Cytotoxic T cell (primary cell): ENCODE measurements around the genes PTPRZ1, AASS, NDUFA5 and TMEM229A.

DNA sequence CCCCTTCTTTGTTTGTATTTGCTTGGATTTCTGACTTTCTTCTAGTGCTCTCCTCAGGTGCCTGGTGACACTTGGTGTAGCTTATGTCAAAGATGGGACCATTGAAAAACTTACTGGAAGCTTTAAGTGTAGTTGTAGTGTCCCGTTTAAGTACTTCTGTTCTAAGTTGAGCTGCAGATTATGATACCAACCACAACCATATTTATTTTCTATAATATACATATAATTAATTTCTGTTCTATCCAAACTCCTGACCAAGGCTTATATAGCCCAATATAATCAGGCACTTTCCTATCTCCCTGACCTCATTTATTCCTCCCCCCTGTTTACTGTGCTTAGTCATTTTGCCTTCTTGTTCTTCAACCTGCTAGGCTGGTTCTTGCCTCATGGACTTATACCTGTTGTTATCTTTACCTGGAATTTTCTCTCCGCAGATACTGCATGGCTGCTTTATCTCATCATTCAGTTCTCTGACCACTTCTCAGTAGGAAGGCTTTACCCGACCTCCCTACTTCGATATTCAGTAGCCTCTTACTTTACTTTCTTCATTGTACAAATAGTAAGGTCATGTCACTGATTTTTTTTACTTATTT lies 24.8 kb upstream of the FAM3C start:
- PRO-cap, 2 experiments, result no peak in any of the 2 experiments

DNA sequence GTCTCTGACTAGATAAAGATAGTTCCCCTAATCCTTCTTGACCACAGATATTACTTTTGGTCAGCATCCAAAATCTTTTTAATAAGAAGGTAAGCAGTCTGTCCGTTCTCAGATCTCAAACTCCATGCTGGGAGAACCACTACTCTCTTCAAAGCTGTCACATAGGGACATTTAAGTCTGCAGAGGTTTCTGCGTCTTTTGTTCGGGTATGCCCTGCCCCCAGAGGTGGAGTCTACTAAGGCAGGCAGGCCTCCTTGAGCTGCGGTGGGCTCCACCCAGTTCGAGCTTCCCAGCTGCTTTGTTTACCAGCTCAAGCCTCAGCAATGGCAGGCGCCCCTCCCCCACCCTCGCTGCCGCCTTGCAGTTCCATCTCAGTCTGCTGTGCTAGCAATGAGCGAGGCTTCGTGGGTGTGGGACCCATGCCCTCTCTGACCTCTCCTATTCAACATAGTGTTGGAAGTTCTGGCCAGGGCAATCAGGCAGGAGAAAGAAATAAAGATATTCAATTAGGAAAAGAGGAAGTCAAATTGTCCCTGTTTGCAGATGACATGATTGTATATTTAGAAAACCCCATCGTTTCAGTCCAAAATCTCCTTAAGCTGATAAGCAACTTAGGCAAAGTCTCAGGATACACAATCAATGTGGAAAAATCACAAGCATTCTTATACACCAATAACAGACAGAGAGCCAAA lies 42.4 kb upstream of the FAM3C start:
- PRO-cap, 2 experiments, result peak in 2 of 2 experiments; most common plus-strand start position 405 of the sequence (in 1); most common minus-strand start position 173 of the sequence (in 2)

DNA sequence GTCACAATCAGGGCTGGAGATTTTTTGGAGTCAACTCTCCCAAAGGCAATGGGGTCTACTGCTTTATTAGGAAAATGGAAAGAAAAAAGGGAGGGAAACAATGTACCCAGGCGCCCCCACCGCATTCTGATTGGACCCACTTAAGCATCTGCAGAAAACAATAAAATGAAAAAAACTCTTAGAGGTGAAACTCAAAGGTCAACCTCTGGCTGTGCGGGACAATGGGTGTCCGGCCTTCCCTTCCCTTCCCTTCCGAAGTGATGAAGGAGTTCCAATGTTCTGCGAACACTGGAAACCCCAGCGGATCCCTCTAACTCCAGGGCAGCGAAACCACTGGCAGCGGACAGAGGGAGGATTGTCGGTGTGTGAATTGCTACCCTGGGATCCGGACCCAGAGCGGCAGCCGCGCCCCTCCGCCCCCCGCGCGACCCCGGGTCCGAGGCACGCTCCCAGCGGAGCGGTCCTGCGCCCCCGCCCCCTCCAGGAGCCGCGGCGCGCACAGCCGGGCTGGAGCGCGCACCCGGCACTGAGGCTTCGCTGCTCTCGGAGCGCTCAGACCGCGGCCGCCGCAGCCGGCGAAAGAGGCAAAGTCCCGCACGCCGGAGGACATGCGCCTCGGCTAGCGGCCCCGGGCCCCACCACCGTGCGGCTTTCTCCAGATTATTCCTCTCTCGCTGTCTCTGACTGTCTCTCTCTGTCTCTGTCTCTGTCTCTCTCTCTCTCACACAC lies at the start of gene PTPRZ1:
Gene PTPRZ1 (plus strand): TSS at position 555 of the 729 bp plus-strand sequence.
- PRO-cap, 2 experiments, result no peak in any of the 2 experiments

DNA sequence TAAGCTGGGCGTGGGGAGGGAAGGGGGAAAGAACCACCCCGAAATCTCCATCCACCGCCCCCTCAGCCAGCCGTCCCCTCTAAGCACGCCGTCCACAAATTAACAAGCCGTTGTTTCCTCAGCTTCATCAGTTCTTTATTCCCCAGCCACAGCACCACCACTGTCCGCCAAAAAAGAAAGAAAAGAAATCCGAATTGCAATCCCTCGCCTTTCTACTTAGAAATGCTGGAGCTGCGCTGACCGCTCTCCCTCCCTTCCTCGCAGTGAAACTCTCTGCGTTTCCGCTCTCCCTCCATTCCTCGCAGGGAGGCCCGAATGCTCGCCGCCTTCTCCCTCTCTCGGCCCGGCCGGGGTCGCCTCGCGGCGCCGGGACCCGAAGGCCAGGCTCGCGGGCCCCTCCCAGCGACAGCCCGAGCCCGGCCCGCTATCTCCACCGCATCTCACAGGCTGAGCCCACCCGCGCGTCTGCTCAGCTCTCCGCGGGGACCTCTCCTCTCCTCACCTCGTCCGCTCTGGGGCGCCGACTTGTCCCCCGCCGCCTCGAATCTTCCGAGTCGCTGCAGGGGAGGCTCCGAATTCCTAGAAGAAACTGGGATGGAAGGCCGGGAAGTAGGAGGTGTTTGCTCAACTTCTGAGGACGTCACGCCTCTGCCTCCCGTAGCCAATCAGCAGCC lies at the start of gene AASS:
Gene AASS (minus strand): TSS at position 591 of the 674 bp plus-strand sequence.
- PRO-cap, 2 experiments, result peak in 2 of 2 experiments; most common plus-strand start position 295 of the sequence (in 2); most common minus-strand start position 591 of the sequence (in 2)

GRCh38 chr7:122284587-122285229 lies 19.8 kb downstream of the FEZF1 start:
- PRO-cap, 2 experiments, result no peak in any of the 2 experiments

DNA sequence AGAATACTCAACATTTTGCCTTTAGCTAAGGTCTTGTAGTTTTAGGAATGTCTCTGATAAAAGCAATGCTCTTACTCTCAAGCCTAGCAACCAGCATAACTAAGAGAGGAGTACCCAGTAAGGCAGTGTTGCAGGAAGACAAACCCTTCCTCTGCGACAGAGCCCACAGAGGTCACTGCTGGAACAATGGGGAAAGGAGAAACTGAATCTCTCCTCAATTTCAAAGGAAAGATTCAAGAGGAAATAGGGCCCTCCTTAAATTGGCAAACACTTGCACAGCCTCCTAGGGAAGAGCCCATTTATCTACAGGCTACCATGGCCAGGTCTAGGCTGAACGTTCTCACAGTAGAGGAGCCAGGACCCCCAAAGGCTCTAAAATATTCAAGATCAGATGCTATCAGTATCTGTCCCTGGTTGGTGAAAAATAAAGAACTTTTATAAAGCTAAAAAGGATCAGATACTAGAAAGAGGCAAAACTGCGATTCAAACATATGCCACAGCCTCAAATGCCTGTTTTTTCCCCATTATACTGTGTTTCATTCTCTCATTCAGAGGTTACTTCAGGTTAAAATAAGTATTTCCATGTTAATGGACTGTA lies 38.0 kb downstream of the CADPS2 start:
- PRO-cap, 2 experiments, result no peak in any of the 2 experiments

DNA sequence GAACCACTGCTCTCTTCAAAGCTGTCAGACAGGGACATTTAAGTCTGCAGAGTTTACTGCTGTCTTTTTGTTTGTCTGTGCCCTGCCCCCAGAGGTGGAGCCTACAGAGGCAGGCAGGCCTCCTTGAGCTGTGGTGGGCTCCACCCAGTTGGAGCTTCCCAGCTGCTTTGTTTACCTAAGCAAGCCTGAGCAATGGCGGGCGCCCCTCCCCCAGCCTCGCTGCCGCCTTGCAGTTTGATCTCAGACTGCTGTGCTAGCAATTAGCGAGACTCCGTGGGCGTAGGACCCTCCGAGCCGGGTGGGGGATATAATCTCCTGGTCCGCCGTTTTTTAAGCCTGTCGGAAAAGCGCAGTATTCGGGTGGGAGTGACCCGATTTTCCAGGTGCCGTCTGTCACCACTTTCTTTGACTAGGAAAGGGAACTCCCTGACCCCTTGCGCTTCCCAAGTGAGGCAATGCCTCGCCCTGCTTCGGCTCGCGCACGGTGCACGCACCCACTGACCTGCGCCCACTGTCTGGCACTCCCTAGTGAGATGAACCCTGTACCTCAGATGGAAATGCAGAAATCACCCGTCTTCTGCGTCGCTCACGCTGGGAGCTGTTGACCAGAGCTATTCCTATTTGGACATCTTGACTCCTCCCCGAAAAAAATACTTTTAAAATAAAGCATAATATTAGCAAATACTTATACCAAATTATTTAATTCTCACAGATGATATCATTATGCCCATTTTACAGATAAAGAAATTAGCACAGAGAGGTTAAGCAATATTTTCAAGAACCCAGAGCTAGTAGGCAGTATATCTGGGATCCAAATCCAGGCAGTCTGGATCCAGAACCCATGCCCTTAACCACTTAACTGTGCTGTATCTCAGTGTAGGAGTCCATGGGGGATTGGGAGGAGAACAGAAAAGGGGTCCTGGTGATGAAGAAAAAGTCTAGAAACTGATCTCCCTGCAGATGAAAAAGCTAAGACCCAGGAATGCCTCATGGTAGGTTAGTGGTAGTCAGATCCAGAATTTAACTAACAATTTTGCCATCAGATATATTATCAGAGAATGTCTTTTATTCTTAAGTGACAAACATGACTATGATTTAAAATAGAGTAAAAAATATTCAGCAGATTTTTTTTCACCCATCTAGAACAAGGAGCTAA lies 6.3 kb downstream of the IQUB start:
- PRO-cap, 2 experiments, result no peak in any of the 2 experiments

- PRO-cap, 2 experiments, result peak in 2 of 2 experiments; most common plus-strand start chr7:123557994 (in 1); most common minus-strand start chr7:123557804 (in 2)
Observed at GRCh38 chr7:123557650-123558594, at the start of gene NDUFA5. Gene NDUFA5 (minus strand): TSS chr7:123557818.

GRCh38 chr7:123643772-123644626 lies 11.7 kb upstream of the LMOD2 start:
- PRO-cap, 2 experiments, result no peak in any of the 2 experiments

DNA sequence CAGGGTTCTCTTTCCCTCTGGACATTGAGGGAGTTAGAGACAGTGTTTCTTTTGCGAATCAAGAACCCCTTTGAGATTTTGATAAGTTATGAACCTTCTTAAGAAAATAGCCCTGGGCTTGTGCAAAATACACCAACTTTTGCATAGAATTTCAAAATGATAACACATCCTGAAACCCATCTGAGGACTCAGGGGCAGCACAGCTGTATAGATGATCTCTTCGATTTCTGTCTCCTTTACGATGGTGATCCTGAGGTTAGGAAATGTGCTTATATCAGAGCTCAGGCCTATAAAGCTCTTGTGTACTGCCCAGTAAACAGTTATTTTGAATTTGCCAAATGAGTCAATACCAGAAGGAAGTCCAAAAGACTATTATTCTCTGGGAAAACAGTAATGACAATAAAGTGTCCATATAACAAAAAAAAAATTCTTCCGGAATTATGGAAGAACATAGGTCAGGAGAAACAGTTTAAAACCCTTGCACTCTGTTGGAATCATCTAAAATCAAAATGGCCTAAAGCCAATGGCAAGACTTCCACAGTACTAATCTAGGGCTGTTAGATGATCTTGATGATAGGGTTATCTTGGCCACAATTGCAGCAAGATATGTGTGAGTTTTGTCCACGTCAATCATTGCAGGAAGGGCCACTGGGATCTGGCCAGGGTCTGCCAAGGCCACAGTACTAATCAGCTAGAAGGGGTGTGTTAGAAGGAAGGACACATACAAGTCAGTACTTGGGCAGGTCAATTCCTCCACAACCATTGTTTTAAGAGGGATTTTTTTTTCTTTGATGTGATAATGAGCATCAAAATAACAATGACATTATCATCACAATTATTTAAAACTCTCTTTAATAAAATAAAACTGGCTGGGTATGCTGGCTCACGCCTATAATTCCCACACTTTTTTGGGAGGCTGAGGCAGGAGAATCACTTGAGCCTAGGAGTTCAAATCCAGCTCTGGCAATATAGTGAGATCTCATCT lies 1.4 kb downstream of the LMOD2 start:
- PRO-cap, 2 experiments, result no peak in any of the 2 experiments

- PRO-cap, 2 experiments, result no peak in any of the 2 experiments
Observed at GRCh38 chr7:123721647-123722445, 27.0 kb downstream of the WASL start.

GRCh38 chr7:124032748-124033195 lies at the start of gene TMEM229A:
Gene TMEM229A (minus strand): TSS chr7:124033067.
- PRO-cap, 2 experiments, result no peak in any of the 2 experiments

GRCh38 chr7:124517863-124518084 lies 247.8 kb downstream of the GPR37 start:
- PRO-cap, 2 experiments, result no peak in any of the 2 experiments

DNA sequence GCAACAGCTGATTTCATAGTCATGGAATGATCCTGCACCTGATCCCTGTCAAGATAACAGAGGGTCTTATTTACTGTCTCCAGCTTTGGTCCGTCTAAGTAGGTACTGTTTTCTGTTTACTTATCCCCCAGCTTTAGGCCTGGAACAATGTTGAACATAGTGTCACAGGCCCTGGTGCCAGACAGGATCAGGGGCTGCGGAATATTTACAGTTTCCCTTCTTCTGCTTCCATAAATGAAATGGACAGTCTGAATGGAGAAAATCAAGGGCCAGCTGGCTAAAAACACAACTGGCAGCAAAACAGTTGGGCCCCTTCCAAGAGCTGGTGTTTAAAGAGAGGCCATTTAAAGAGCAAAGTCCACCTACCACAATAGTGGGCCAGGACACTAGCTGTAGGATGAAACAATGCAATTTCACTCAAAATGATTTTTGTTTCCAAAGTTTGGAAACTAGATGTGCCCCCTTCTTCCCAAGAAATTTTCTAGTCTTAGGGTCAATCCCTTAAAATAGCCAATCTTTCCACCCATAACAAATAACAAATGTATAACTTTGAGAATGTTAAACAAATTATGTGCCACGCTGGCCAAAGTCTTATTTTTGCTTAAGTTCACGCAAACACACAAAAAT lies 2.8 kb downstream of the GPR37 start:
- PRO-cap, 2 experiments, result no peak in any of the 2 experiments

- PRO-cap, 2 experiments, result no peak in any of the 2 experiments
Observed at GRCh38 chr7:124952495-124952928, 22.9 kb upstream of the POT1 start.

- PRO-cap, 2 experiments, result no peak in any of the 2 experiments
Observed at GRCh38 chr7:127686536-127686955, 34.6 kb downstream of the SND1 start.

DNA sequence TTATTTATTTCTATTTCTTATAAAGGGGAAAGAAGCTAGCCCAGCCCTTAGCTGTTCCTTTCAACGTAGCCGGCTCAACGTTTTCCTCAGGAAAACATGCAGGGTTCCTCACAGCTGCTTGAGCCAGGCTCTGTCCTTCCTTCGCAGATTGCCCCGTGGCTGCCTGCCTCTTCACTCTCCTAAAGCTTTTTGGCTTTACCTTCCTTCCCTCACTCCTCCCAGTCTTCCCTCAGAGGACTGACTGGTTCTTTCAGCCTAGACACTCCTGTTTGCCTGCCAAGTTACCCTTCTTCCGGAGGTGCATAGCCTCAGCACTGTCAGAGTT lies 79.3 kb downstream of the SND1 start:
- PRO-cap, 2 experiments, result no peak in any of the 2 experiments

- PRO-cap, 2 experiments, result no peak in any of the 2 experiments
Observed at GRCh38 chr7:128056036-128056802, 25.0 kb upstream of the LRRC4 start.

DNA sequence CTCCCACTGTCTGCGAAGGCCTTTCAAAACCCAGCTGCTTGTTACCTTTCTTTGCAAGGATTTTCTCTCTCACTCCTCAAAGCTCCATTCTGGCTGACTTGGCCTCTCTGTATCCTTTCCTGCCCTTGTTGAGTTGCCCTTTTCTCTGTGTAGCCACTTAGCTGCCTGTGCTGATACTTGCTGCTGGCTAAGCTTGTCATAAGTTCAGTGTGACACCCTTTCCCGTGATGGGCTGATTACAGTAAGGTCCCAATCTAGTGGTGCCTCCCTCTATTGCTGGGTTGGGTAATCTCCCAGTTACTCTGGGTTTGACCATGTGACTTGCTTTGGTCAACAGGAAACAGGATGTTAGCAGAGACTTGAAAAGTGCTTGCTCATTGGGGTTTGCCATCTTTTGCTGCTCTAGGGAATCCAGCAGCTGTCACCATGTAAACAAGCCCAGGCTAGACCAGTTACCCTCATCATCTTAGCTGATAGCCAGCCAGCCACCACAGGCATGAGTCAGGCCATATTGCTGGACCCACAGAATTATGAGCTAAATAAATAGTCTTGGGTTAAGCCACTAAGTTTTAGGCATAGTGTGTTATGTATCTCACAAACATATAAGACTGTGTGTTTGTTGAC lies 4.2 kb upstream of the LEP start:
- PRO-cap, 2 experiments, result peak in 1 of 2 experiments; most common plus-strand start position 390 of the sequence (in 1); most common minus-strand start position 149 of the sequence (in 1)

- PRO-cap, 2 experiments, result no peak in any of the 2 experiments
Observed at GRCh38 chr7:128323393-128323836, 20.3 kb downstream of the RBM28 start.